Heart left ventricle (tissue), 7 donors: ENCODE data around the gene LMO3.

DNA sequence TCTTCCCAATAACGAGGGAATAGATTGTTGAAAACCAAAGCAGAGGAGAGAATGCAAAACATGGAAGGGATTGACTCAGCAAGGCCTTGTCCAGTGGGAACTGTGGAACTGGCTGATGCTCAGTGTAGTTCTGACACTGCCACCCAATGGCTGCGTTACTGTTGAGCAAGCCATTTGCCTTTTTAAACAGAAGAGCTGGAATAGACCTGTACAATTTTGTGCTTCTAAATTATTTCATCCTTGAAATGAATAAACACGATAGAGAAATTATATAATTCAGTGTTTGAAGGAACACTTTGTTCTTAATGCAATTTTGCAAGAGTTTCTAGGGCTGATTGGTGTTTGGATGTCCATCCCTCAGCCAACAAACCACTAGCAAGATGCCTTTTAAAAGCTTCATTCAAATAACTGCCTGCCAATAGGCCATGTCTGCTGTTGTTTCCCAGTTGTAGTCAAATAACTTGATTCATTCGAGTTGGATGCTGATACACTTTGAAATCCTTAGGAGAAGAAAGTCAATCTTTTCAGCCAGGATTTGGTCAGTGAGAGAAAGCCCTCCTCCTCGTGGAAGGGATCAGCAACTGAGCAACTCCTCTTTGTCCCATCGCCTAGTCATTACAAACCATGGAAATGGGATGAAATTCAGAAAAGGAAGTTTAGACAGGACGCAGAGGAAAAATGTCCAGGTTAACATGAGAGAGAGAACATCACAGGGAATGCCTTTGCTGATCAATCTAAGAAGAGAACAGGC lies 7.3 kb upstream of the MGP start:
- PRO-cap, 6 experiments = peak in 1 of 6 experiments; most common plus-strand start position 367 of the sequence (in 1); most common minus-strand start position 102 of the sequence (in 1)
- RAMPAGE, long total RNA, 2 experiments = no peak in any of the 2 experiments
- RRBS = no CpG with 5 or more reads among the region's 7 CpGs

GRCh38 chr12:14905930-14906557 lies 20.4 kb upstream of the MGP start:
- PRO-cap, 6 experiments = no peak in any of the 6 experiments
- RAMPAGE, long total RNA, 2 experiments = no peak in any of the 2 experiments
- RRBS = no CpG with 5 or more reads among the region's 7 CpGs

DNA sequence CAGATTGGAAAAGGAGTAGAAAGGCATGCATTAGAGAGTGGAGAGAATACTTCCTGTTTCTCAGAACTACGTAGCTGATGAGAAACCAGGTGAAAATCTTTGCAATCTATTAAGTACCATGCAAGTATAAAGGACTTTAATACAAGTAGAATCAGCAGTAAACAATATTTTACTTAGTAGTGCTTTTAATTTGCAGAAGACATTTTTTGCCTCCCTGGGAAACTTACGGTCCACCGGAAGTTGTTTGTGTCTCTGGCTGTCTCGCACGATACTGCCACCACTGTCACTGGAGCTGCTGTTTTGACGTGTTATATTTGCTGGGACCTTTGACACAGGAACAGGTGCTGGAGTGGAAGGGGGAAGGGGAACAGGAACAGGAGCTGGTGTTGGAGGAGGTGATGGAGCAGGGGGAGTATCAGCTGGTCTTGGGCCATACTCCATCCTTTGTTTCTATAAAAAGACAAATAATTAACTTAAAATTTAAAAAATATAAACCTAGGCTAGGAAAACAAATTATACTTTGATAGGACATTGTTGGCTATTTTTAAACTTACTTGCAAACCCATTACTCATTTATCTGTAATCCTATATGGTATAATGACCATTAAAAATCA lies 157.9 kb downstream of the EPS8 start:
- PRO-cap, 6 experiments = no peak in any of the 6 experiments
- RAMPAGE, long total RNA, 2 experiments = no peak in any of the 2 experiments
- RRBS = no CpG with 5 or more reads among the region's 6 CpGs

DNA sequence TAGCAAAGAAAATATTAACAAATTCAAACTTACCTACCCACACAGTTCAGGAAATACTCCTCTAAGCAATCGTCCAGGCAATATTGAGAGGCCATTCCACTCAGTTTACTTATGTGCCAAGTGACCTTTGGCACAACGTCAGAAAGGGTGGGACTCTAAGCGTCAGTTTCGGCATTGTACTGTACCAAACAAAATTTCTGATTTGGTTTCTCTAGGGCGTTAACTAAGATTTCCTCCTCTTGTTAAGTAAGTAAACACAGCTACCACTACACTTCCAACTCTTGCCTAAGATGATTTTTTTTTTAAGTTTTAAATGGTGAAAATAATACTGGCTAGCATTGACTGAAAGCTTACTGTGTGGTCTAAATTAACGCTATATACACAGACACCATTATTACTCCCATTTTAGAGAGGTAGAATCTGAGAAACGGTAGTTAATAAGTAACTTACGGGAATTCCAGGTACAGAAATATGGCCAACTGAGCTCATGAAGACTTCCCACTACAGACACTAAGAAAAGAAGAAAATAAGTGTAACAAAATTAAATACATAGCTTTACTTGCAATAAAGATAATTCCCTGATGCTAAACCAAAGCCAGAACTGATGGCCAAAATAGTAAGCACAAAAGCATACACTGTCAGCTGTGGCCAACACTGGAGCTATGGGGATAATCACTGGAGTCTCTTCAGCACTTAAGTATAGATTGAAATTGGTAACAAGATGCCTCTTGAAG lies 76.2 kb downstream of the EPS8 start:
- PRO-cap, 6 experiments = peak in 3 of 6 experiments; most common plus-strand start position 191 of the sequence (in 1); most common minus-strand start position 85 of the sequence (in 3)
- RAMPAGE, long total RNA, 2 experiments = no peak in any of the 2 experiments
- RRBS = no CpG with 5 or more reads among the region's 8 CpGs

- PRO-cap, 6 experiments = no peak in any of the 6 experiments
- RAMPAGE, long total RNA, 2 experiments = no peak in any of the 2 experiments
- RRBS = no CpG with 5 or more reads among the region's 4 CpGs
These were observed 25.3 kb downstream of the EPS8 start for GRCh38 chr12:15763766-15764418.

DNA sequence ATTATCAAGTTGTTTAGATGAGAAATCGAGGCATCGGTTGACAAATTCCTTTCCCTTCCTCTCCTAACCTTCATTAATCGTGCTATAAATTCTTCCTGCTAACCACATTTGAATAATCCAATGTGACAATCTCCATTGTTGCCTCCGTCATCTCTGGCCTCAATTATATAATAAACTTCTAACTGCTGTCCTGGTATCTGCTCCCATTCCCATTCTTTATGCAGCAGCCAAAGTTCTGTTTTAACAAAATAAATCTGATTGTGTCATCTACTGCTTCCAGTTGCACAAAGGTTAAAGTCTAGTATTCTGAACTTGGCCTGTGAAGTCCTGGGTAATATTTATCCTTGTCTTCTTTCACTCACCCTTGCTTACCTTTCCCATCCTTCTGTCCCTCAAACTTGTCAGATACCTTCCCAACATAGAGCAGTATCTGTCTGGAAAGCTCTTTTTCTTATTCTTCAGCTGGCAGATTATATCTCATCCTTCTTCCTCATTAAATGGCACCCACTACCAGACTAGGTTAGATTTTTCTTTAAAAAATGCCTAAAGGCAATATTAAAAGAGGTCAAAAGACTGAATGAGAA lies 19.4 kb upstream of the STRAP start:
- PRO-cap, 6 experiments = no peak in any of the 6 experiments
- RAMPAGE, long total RNA, 2 experiments = no peak in any of the 2 experiments
- RRBS = no CpG with 5 or more reads among the region's 4 CpGs

GRCh38 chr12:16021114-16021800 lies 110.1 kb downstream of the DERA start:
- PRO-cap, 6 experiments = no peak in any of the 6 experiments
- RAMPAGE, long total RNA, 2 experiments = no peak in any of the 2 experiments
- RRBS = no CpG with 5 or more reads among the region's 3 CpGs

- PRO-cap, 6 experiments = no peak in any of the 6 experiments
- RAMPAGE, long total RNA, 2 experiments = no peak in any of the 2 experiments
- RRBS = no CpG with 5 or more reads among the region's 24 CpGs
These were observed 35.4 kb downstream of the MGST1 start for GRCh38 chr12:16382611-16383551.

- PRO-cap, 6 experiments = no peak in any of the 6 experiments
- RAMPAGE, long total RNA, 2 experiments = no peak in any of the 2 experiments
- RRBS = no CpG with 5 or more reads among the region's 13 CpGs
These were observed 38.5 kb downstream of the MGST1 start for GRCh38 chr12:16385699-16386568.

DNA sequence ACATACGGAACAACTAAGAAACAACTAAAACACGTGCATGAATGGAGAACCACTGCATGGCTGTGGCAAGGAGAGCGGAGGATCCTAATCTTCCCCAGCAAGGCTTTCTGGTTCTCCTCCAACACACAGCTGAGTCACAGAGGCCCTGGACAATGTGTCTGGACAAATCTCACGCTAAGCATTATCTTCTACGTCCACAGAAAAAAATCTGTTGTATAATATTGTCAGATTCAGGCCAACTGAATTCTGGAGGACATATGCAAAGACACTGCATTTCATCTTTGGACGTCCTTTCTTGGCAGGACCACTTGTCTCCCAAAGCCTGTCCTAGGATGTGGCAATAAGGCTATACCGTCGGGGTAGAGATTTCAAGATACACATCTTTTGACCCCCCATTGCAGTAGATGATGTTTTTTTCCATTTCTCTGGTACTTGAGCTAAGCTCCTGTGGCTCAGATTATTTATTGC lies 19.6 kb downstream of the LMO3 start:
- PRO-cap, 6 experiments = no peak in any of the 6 experiments
- RAMPAGE, long total RNA, 2 experiments = no peak in any of the 2 experiments
- RRBS = no CpG with 5 or more reads among the region's 8 CpGs

- PRO-cap, 6 experiments = peak in 1 of 6 experiments; most common plus-strand start chr12:16606020 (in 1); most common minus-strand start chr12:16605946 (in 1)
- RAMPAGE, long total RNA, 2 experiments = no peak in any of the 2 experiments
- RRBS = 3% methylated on average over 2 of the region's 26 CpGs
These were observed at the start of gene LMO3 for GRCh38 chr12:16605611-16606209. Gene LMO3, minus strand, starts transcription at chr12:16606162.

DNA sequence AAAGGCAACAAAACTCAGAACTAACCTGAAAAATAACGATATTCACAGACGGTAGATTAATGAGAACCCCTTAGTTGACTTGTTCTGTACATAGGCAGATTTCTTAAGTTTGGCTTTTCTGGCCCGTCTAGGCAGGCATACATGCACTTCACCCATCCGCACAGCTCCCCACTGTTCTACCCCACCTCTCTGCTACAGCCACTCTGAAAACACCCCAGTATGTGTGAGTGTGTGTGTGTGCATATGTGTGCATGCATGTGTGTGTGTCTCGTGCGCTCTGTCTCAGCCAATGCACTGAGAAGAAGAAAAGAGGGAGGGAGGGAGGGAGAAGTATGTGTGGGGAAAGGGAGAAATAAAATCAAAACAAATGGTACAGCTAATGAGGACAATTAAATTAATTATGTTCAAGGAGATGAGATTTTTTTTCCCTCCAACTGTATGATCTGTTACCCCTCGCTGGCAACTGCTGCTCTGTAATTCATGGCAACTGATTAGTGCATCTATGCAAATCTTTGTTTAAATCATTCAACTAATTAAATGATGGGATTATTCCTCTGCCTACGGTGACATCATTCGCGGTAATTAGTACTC lies 2.0 kb upstream of the LMO3 start:
- PRO-cap, 6 experiments = peak in 1 of 6 experiments; most common minus-strand start position 194 of the sequence (in 1)
- RAMPAGE, long total RNA, 2 experiments = start-site peak on the minus strand in 1 of 2 experiments, centred at position 203 of the sequence, 29 reads per replicate
- RRBS = no CpG with 5 or more reads among the region's 10 CpGs

DNA sequence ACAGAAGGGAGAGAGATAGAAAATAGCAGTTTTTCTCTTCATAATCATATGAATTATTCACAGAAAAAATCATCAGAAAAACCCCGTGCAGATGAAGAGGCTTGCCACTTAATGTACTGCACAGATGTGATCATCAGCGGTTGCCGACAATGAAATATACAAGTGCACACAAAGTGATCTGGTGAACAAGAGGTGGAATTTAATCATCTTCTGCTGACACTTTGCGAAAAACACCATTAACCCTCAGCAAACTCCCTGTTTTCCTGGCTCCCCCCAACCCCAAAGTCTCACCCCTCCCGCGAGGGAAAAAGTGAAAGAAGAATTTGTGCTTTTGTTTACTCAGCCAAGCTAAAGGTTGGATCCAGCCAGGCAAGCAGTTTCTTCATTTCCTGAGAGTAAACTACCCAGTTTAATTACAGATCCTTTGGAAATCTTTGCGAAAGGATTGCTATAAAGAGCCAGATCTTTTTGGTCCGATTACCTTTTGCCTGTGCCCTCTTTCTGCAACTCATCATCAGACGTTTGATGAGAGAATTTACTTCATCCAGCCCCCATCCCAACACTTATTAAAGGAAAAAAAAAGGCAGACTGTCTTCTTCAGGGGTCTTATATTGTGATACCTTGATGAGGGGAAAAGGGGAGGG lies 3.2 kb upstream of the LMO3 start:
- PRO-cap, 6 experiments = peak in 1 of 6 experiments; most common plus-strand start position 346 of the sequence (in 1)
- RAMPAGE, long total RNA, 2 experiments = no peak in any of the 2 experiments
- RRBS = no CpG with 5 or more reads among the region's 9 CpGs

DNA sequence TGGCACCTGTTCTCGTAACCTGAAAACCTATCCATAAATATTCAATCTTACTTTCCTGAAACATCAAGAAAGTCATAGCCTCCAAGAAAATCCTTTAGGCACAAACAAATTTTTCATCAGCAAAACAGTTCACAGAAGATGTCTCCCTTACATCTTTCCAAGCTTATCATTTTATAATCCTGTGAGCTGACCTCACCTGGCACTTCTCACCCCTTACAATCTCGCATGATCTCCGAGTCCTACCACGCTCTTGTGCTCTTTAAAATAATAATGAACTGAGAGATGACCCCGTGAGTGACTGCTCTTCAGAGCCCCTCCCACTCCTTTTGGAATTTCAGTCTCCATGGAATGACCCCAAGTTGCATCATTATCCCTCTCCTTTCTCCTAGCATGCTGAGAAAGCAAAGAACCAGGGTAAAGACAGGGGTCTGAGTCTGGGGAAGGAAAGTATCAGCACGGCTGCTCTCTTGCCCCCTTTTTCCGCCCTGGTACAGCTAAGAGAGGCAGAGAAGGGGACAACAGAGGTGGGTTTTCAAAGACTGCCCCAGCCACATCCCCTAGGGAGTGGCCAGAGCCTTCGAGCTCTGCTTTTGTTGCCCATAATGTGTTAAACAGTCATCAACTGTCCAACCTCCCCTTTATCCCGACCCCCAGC lies 178.4 kb upstream of the PLEKHA5 start:
- PRO-cap, 6 experiments = no peak in any of the 6 experiments
- RAMPAGE, long total RNA, 2 experiments = no peak in any of the 2 experiments
- RRBS = no CpG with 5 or more reads among the region's 9 CpGs

- PRO-cap, 6 experiments = peak in 6 of 6 experiments; most common plus-strand start chr12:19130679 (in 2); most common minus-strand start chr12:19130664 (in 2)
- RAMPAGE, long total RNA, 2 experiments = no peak in any of the 2 experiments
- RRBS = 2% methylated on average over 15 of the region's 46 CpGs
These were observed 1.3 kb downstream of the PLEKHA5 start for GRCh38 chr12:19130442-19131537.

GRCh38 chr12:19188808-19189826 lies 59.6 kb downstream of the PLEKHA5 start:
- PRO-cap, 6 experiments = no peak in any of the 6 experiments
- RAMPAGE, long total RNA, 2 experiments = no peak in any of the 2 experiments
- RRBS = no CpG with 5 or more reads among the region's 4 CpGs

GRCh38 chr12:19346844-19347486 lies 92.3 kb upstream of the AEBP2 start:
- PRO-cap, 6 experiments = no peak in any of the 6 experiments
- RAMPAGE, long total RNA, 2 experiments = no peak in any of the 2 experiments
- RRBS = no CpG with 5 or more reads among the region's 3 CpGs

- PRO-cap, 6 experiments = no peak in any of the 6 experiments
- RAMPAGE, long total RNA, 2 experiments = no peak in any of the 2 experiments
- RRBS = no CpG with 5 or more reads among the region's 5 CpGs
These were observed 87.6 kb downstream of the AEBP2 start for GRCh38 chr12:19526767-19527448.

GRCh38 chr12:19532612-19533187 lies 93.4 kb downstream of the AEBP2 start:
- PRO-cap, 6 experiments = peak in 1 of 6 experiments; most common plus-strand start chr12:19532892 (in 1)
- RAMPAGE, long total RNA, 2 experiments = no peak in any of the 2 experiments
- RRBS = no CpG with 5 or more reads among the region's 3 CpGs

DNA sequence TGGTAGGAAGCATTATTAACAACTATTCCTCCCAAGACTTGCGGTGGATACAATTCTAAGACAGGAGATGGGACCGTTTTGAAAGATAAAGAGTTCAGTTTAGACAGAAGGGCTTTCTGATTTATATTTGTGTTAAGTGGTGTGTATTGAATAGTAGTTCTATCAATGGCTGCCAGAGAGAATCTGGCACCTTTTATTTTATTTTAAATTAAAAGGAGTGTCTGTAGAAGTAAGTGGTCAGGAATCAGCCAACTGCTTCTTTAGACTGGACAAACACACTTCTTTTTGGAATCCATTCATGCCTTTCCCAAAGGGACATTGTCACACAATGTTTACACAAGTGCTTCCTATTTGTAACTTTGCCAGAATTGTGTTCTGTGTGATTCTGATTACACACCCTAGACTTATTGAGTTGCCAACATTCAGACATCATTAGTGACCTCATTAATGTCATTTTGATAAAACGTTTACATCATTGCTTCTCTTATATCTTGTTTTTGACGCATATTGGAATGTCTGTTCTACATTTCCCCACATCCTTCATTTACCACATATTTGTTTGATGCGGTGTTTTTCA lies 305.3 kb downstream of the AEBP2 start:
- PRO-cap, 6 experiments = peak in 1 of 6 experiments; most common minus-strand start position 271 of the sequence (in 1)
- RAMPAGE, long total RNA, 2 experiments = no peak in any of the 2 experiments
- RRBS = no CpG with 5 or more reads among the region's 5 CpGs